Penis (tissue), 1 donor: ENCODE measurements around the genes OR4B1, OR4A5, TNKS1BP1 and P2RX3.

DNA sequence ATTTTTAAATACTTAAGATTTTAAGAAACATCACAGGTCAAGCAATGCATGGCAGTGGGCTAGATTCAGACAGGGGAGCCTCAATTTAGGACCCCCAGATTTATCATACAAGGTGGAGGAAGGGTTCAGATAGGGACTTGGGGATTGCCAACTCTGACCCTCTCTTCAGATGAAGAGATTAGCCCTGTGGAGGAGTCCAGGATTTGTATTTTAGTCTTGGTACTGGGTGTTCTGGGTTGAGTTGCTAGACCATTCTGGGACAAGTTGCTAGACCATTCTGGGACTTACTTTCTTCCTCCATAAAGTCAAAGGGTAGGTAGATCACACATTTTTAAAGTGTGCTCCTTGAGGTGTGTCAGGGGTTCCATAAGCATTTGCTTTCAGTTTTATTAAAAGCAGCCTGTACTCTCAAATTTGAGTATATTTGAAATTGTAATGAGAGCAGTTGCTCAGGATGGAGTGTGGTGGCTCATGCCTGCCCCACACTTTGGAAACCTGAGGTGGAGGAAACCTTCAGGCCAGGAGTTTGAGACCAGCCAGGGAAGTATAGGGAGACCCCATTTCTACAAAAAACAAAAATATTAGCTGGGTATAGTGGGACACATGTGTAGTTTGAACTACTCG is 113.8 kb upstream of the OR4B1 start:
- PRO-cap, result no peak

- PRO-cap, result no peak
These were observed 110.5 kb upstream of the OR4B1 start for GRCh38 chr11:48106031-48106658.

- PRO-cap, result no peak
These were observed at the start of gene OR4B1 for GRCh38 chr11:48216472-48216962. Gene OR4B1 (plus strand): TSS chr11:48216810.

DNA sequence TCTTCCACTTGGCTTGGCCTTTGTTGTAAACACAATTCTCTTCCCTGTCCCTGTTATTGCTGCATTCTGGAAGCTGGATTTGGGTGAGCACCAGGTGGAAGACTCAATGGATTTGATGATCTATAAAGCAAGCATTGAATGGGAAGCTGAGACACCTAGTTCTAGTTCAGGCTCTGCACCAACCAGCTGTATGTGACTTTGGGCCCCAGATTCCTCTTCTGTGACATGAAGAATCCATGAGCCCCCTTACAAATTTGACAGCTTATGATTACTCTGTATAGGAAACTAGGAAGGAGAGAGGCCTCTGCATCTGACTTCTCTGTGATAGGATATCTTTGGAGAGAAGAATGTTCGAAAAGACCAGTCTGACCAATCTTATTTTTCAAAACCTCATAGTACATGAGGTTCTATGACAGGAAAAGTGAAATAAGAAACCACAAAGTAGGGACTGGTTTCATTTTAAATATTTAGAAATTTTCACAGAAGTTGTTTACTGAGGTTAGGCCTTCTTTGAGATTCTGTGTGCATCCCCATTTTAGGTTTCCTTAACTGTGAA is 2.2 kb upstream of the OR4X1 start:
- PRO-cap, result no peak

- PRO-cap, result no peak
These were observed 67.9 kb downstream of the TRIM51G start for GRCh38 chr11:48915835-48916144.

- PRO-cap, result no peak
These were observed at the start of gene OR4A5 for GRCh38 chr11:54706565-54706946. Gene OR4A5 (plus strand): TSS chr11:54706832.

- PRO-cap, result no peak
These were observed 15.7 kb downstream of the TNKS1BP1 start for GRCh38 chr11:57308841-57309705.

GRCh38 chr11:57323485-57324026 is 1.2 kb downstream of the TNKS1BP1 start:
- PRO-cap, result no peak

DNA sequence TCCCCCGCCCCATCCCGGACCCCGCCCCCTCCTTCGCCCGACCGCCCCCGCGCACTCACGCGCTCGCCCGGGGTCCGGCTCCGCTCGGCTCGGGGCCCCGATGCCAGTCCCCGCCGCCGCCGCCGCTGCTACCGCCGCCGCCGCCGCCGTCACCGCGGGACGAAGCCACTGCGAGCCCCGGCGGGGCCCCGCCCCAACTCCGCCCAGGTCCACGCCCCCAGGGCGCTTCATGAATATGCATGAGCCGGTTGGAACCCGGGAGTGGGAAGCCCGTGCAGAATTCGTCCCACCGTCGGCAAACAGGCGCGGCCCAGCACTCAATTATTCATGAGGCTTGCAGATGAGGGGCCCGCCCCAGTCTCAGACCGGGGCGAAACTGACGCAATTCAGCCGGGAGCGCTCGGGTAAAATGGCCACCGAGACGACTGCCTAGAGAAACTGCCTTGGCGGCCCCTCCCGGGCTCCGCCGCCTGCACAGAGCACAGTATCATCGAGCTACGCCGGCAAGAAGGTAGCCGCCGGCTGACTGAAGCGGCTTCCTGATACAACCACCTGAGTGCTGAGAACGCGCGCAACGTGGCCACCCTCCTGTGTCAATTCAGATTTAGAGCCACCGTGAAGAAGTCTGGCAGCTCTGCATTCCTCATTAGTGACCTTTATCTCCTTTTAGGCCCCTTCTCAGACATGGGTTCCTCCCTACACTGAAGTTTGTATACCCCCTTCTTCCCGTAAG is at the start of gene TNKS1BP1:
Gene TNKS1BP1 (minus strand): TSS at position 172 of the 733 bp plus-strand sequence.
- PRO-cap, result bidirectional peak, plus-strand start at position 384 of the sequence, minus-strand start at position 154 of the sequence

DNA sequence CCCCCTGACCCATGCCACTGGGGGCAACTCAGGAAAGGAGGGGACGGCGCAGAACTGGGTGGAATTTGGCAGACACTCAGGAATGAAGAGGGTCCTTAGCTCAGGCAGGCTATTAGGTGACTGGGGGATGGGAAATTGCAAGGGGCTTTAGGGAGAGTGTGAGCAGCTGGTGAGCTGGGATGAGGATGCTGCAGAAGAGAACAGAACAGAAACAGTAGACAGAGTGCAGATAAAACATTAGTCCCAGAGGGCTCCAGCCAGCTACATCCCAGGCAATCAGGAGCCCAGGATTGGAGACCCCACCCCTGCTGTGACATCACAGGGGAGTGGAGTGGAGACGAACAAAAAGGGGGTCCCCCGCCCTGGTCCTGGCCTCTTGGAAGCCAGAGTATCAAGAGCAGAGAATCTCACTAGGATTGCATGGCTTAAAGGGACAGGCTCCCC is at the start of gene P2RX3:
Gene P2RX3 (plus strand): TSS at position 371 of the 444 bp plus-strand sequence.
- PRO-cap, result no peak

DNA sequence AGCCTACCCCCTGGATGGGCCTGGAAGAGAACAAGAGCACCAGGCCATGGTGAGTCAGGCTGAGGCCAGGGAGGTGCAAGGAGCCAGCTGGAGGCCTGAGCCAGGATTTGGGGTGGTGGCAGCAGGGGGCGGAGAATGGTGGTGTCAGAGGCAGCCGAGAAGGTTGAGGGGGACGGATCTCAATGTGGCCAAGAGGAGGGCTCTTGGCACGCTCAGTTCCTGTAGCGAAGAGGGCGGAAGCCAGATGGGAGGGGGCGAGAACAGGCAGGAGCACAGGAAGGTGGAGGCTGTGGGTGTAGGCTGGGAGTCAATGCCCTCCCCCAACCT is 13.7 kb downstream of the RTN4RL2 start:
- PRO-cap, result no peak

DNA sequence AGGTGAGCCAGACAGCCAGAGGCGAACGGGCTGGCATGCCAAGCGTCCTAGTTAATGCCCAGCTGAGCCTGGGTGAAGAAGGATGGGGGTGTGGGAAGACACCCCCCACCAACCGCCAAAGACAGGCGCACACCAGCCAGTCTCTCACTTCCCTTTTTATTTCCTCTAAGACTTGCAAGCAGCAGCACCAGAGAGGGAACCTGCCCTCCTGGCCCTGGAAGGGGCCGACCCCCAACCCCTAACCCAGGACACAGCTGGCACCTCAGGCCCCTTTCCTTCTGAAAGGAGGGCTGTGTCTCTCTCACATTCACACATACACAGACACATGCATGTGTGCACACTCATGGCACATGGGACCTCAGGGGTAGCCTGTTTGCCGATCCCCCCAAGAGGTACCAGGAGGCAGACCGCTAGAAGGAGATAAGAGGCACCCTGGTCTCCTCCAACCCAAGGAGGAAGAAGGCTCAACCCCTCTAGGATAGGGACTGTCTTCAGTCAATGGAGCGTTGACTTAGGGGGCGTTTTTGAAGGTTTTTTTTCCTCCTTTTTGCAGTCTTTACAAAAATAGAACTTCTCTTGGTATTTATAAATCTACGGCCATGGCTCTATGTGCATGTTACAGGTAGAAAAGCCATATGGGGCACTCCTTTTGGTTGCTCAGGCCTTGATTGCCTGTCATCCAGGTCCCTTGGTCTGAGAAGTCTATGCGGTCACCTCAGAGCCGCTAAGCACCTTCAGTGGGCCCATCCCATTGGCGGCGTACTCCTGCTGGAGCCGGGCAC is 24.3 kb downstream of the RTN4RL2 start:
- PRO-cap, result no peak

GRCh38 chr11:57485608-57486189 is 25.4 kb downstream of the RTN4RL2 start:
- PRO-cap, result no peak

- PRO-cap, result bidirectional peak, plus-strand start at chr11:57499806, minus-strand start at chr11:57499657
These were observed 15.7 kb downstream of the SLC43A1 start for GRCh38 chr11:57499407-57500567.

GRCh38 chr11:57513035-57513707 is 2.3 kb downstream of the SLC43A1 start:
- PRO-cap, result no peak

DNA sequence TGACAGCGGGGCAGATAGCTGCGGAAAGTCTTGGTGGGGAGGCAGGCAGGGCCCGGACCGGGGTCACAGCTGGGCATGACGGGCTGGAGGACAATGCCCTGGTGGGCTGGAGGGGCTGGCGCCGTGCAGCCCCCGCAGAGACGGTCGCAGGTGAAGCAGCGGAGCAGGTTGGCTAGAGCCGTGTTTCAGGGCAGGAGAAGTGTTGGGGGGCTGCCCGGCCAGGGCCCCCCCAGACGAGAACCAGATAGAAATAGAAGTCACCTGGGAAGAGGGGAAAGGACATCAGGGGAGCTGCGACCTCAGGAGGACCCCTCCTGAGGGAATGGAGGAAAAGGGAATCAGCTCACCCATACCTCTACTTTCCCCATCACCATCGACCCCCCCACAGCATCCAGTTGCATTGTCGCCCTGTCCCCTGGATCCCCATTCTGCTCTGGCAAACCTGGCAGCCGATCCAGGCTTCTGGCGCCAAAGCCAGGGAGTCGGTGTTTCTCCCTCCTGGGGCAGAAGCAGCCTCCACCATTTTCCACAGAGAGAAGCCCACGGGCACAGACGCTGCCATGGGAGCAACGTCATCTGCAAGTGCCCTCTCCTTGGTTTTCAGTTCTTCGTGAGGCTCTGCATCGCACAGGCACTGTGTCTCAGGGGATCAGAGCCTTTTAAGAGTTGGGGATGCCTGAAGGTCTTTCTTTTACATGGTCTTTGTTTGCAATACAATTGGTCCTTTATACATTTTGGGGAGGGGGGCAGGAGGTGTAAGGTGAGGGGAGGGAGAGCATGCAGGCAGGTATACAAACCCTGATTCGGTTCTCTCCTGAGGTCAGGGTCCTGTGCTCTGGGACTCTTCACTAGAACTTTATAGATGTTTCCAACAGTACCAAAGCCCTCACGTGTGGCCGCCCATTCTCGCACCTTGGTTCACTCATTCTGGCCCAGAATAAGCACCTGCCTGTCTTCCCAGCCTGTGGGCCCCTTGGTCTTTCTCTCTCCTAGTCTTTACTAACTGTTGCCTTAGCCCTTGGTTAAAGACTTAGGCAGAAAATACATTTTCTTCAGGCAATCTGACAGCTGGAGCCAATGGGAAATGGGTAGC is 2.3 kb downstream of the YPEL4 start:
- PRO-cap, result no peak

- PRO-cap, result bidirectional peak, plus-strand start at chr11:57680752, minus-strand start at chr11:57680538
These were observed 12.5 kb downstream of the ZDHHC5 start for GRCh38 chr11:57680257-57680978.

GRCh38 chr11:57703363-57704204 is 8.4 kb downstream of the MED19 start:
- PRO-cap, result no peak

- PRO-cap, result no peak
These were observed 7.4 kb downstream of the MED19 start for GRCh38 chr11:57704241-57705349.

DNA sequence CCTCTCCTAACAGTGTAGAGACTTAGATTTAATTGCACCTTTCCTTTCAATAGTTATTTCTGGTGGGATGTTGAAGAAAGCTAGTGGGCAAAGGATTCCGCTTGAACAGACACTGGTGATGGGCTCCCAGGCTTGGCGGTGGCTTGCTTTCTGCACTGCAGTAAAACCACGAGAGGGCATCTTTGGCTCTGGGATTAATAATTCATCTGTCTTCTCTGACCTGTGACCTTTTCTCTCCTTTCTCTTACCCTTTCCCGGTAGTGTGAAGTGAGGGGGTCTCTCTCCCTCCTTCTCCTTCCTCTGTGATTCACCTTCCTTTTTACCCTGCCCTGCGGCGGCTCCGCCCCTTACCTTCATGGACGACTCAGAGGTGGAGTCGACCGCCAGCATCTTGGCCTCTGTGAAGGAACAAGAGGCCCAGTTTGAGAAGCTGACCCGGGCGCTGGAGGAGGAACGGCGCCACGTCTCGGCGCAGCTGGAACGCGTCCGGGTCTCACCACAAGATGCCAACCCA is 29.6 kb downstream of the CTNND1 start:
- PRO-cap, result no peak